ENCODE measurements around the genes PAIP2B, ZNF638 and TPRKB.

GRCh38 chr2:71070306-71071046 is 2.0 kb downstream of the NAGK start:
- RRBS, result no CpG with 5 or more reads among the region's 10 CpGs

GRCh38 chr2:71226765-71227824 is at the start of gene PAIP2B:
PAIP2B (minus strand) TSS chr2:71227103.
- RRBS, result 6% methylated on average over 9 of the region's 57 CpGs

DNA sequence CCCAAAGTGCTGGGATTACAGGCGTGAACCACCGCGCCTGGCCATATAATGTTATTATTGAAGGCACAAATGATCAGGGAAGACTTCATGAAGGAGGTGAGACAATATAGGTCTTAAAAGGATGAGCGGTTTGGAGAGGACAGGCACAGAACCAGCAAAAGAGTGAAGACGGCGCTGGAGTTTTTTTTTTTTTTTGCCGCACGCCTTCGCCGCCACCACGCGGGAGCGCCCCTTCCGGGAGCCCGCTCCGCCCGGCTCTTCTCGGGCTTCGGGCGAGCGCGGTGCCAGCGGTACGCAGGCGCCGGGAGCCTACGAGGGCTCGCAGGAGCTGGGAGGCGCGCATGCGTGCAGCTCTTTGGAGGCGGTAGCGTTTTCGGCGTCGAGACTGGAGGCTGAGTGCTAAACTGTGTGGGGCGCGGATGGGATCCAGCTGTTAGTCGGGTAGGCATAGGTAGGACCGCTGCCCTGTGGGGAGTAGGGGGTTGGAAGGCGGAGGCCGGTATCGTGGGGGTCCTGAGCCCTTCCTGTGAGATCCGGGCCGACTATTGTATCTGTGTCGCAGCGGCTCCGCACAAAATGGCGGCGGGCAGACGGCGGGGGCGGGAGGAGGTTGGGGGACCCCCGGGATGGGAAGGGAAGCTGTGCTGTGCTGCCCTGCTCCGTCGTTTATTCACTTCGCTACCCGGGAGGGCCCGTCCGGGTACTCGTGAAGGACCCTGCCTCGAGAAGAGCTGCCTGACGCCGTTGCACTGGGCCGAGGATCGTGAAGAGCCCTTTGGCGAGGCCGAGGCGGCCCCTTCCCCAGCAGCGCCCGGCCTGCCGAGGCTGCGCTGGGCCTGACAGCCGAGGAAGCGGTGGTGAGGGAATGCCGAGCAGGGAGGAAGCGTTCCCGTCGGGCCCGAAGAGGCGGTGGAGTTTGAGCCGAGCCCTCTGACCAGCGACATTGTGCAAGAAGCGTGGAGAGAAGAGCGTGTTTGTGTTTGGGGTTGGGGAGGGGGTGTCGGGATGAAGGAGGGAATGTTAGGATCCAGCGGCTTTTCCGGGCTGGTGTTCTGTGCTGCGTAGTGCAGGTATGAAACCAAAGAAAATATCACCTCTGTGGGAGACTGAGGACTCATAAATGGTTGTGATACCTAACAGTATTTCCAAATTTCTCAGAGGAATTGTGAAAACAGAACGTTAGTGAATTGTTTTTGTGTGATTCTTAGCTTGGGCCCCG is at the start of gene ZNF638:
Gene ZNF638, plus strand, starts transcription at position 358 of the 1,219 bp plus-strand sequence.
- RRBS, result 1% methylated on average over 23 of the region's 91 CpGs

DNA sequence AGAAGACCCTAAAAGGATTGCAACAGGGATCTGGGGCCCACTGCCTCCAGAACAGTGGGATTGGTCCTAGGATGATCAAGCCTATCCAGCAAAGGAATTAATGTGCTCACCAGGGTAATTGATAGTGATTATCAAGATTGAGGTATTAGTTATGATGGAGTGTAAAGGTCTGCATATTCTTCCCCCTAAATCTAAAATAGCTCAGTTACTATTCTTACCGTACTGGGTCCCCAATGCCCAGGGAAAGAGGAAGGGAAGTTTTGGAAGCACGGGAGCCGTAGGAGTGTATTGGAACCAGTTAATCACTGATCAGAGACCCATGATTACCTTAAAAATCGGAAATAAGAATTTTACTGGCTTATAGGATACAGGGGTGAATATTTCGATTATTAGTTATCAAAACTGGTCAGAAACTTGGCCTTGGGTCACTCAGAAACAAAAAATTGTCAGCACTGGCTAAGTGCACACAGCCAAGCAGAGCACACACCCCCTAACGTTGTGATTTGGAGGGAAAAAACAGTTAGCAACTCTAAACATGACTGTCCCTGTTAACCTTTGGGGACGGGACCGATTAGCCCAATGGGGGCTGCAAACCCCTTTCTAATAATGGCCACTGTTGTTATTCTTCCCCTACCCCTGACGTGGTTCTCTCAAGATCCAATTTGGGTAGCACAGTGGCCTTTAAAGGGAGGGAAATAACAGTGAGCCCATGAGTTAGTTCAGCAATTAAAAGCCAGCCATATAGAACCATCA is 58.9 kb downstream of the ZNF638 start:
- RRBS, result no CpG with 5 or more reads among the region's 9 CpGs

- RRBS, result no CpG with 5 or more reads among the region's 2 CpGs
These were observed 13.8 kb upstream of the DYSF start for GRCh38 chr2:71452568-71453139.

GRCh38 chr2:71469388-71469785 is 2.9 kb downstream of the DYSF start:
- RRBS, result no CpG with 5 or more reads among the region's 2 CpGs

GRCh38 chr2:71503592-71504259 is 37.2 kb downstream of the DYSF start:
- RRBS, result no CpG with 5 or more reads among the region's 8 CpGs

GRCh38 chr2:71554008-71554569 is 87.6 kb downstream of the DYSF start:
- RRBS, result no CpG with 5 or more reads among the region's 8 CpGs

DNA sequence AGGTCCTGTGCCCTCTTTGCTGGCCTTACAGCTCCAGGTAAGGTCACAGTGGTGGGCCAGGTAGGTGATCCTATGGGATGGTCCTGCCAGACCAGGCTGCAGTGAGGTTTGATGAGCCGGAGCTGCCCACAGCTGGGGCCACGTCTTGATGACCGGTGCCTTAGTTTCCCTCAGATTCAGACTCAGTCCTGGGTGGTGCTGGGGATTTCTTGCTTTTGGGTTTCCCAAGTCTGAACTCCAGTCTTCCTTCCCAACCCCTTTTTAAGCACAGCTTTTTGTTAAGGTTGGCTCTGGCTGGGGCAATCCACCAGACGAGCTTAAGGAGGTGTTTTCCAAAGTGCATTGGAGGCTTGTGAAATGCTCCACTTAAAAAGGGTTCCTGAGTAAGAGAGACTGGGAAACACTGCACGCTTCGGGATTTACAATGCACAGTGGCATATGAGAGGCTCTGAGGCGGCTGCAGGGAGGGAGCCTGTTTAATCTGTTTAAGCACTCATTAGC is 127.5 kb downstream of the DYSF start:
- RRBS, result 100% methylated on average over 2 of the region's 7 CpGs

DNA sequence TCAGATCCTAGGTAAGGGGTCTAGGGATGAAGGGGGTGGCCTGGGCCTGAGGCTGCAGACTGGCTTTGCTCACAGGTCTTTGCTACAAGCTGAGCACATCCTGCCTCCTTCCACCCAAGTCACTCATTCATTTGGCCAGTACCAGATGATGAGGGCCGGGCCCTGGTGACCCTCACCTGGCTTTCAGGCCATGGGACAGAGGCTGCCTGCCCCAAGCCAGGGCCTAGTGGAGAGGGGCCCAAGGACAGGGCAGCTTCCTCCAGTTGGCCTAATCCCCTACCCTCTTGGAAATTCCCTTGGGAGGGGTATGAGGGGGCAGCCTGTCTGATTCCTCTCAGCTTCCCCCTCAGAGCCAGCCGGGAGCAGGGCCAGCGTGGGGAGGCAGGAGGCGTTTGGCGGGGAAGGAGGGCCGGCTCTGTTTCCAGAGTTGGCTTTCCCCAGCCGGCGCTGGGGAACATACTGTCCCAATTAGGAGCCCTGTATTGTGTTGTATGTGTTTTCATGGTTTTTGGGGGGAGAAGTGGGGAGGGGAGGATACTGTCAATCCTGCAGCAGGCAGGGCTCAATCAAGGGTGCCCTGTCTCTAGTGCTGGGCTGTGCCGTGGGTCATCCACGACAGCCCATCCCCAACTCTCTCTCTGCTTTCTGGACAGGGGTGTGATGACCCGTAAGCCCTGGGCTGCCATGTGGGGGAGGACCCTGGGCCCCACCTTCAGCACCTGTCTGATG is 219.0 kb downstream of the DYSF start:
- RRBS, result 57% methylated on average over 5 of the region's 11 CpGs

DNA sequence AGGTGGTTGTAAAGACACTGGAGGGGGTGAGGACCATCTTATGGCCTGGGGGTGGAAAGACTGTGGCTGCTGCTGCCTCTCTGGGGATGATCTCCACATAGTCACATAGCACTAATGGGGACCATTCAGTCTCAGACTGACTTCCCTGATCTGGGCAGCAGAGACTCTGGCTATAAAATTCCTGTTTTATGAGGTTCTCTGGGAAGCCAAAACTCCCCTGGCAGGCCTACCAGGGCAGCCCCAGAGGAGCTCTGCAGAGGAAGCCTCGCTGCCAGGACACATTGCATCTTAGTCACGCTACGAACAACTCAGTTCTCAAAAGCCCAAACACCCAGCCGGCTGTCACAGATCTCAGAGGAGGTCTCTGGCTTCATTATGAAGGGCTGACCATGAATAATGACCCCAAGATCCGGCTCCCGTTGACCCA is 212.5 kb downstream of the CYP26B1 start:
- RRBS, result 19% methylated on average over 2 of the region's 6 CpGs

DNA sequence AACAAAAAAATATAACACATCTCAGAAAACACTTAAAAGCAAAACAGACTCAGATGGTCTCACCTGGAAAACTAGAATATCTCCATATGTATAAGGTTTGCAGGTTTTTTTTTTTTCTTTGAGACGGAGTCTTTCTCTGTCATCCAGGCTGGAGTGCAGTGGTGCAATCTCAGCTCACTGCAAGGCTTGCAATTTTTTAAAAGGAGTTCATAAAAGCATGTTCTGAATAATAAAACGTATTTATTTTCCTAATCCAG is 132.7 kb downstream of the EXOC6B start:
- RRBS, result no CpG with 5 or more reads among the region's 2 CpGs

GRCh38 chr2:73080544-73081210 is 9.2 kb upstream of the SFXN5 start:
- RRBS, result no CpG with 5 or more reads among the region's 25 CpGs

- RRBS, result no CpG with 5 or more reads among the region's 18 CpGs
These were observed 18.0 kb upstream of the SFXN5 start for GRCh38 chr2:73089240-73090255.

- RRBS, result no CpG with 5 or more reads among the region's 3 CpGs
These were observed 2.0 kb downstream of the RAB11FIP5 start for GRCh38 chr2:73110637-73111334.

- RRBS, result no CpG with 5 or more reads among the region's 5 CpGs
These were observed 54.2 kb downstream of the NAT8 start for GRCh38 chr2:73587972-73588491.

- RRBS, result no CpG with 5 or more reads among the region's 6 CpGs
These were observed 32.9 kb downstream of the TPRKB start for GRCh38 chr2:73704276-73704681.

GRCh38 chr2:73736586-73737798 is at the start of gene TPRKB:
TPRKB (minus strand) TSS chr2:73737345.
- RRBS, result 2% methylated on average over 21 of the region's 57 CpGs

DNA sequence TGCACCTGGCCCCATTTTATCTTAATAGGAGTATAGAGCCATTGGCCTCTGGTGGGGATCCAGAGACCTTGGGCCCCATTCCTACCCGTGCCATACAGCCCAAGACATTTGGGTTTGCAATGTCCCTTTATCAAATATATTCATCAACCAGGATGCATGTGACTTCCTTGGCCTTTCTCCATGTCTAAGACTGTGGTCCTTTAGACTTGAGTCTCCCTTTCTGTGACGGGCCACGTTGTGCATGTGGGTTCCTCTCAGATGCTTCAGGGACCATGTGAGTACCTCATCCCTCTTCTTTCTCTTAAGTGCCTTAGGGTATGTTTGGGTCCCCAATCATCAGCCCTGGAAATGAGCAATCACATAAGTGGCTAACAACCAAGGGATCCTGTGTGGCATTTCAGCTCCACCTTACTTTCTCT is 4.2 kb upstream of the TPRKB start:
- RRBS, result no CpG with 5 or more reads among the region's 3 CpGs

GRCh38 chr2:73897051-73897730 is 4.4 kb downstream of the ACTG2 start:
- RRBS, result 85% methylated on average over 2 of the region's 8 CpGs

All from GM19239 (cell line).